Osteoblast (primary cell): ENCODE data around the genes HECTD3 and MAST2.

DNA sequence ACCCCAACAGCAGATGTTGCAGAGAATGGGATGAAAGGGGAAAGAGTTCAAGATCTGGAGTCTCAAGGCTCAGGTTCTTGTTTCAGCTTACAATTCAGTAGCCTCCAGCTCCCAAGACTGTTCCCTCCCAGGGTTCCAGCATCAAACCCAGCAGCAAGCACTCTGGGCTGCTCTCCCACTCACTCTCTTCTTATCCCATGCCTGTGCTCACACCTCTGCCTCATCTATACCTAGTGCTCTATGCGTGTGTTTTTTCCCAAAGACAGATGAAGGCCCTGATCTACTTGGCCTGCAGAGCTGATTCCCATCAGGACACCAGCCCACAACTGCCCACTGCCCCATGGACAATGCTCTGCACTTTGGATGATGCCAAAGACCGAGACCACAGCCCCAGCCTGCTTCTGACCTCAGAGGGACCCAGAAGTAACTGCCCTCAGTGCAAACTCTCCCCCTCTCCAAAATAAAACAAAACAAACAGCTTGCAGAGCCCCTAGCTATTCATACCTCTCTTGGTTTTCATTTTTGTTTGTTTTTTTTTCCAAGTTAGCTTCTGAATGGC lies 61.4 kb downstream of the DMAP1 start:
- CAGE, long polyA plus RNA = no peak
- RRBS = no CpG with 5 or more reads among the region's 2 CpGs

DNA sequence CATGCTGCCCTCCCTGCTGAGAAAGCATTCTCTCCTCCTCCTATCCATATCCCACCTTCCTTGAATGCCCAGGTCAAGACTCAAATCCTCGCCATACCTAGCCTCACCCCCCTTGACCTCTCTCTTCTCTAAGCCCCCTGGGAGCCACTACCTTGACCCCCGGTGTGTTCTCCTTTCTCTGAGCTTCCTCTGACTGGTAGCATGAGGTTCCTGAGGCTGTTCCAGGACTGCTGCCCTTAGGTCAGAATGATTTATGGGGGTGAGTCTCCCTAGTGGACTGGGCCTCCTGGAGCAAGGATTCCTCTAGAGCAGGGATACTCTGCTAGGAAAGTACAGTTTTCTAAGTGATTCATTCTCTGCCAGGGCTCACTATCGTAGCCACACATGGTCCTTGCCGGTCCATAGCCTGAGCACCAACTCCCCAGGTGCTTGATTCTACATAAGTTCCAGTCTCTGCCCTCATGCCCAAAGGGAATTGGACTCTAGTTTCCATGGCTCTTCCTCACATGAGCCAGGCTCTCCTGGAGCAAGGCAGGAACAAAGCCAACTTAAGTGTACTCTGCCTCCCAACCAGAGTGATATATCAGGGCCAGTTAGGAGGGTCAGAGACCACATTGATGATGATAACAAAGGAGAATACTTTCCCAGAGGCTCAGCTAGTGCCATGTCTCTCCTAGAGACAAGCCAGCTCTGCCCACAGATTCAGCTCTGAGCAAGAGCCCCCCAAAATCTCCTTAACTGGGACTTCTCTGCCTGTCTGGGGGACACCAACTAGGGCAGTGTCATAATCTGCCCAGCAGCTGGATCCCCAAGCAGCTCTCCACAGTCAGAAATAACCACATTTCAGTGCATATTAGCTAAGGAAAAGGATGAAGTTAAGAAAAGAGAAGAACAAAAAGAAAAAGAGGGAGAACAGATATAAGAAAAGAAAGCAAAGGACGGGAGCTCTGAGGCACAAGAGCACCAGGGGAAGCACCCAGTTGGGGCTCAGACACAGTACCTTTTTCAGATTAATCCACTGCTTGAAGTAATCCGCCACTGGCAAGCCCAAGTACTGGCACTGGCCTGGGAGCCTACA lies 70.9 kb downstream of the ERI3 start:
- CAGE, long polyA plus RNA = no peak
- RRBS = no CpG with 5 or more reads among the region's 6 CpGs

- CAGE, long polyA plus RNA = no peak
- RRBS = no CpG with 5 or more reads among the region's 10 CpGs
Measured at GRCh38 chr1:44472635-44473196, 67.7 kb downstream of the RNF220 start.

- CAGE, long polyA plus RNA = no peak
- RRBS = no CpG with 5 or more reads among the region's 12 CpGs
Measured at GRCh38 chr1:44673732-44673978, 626 bp downstream of the TMEM53 start.

DNA sequence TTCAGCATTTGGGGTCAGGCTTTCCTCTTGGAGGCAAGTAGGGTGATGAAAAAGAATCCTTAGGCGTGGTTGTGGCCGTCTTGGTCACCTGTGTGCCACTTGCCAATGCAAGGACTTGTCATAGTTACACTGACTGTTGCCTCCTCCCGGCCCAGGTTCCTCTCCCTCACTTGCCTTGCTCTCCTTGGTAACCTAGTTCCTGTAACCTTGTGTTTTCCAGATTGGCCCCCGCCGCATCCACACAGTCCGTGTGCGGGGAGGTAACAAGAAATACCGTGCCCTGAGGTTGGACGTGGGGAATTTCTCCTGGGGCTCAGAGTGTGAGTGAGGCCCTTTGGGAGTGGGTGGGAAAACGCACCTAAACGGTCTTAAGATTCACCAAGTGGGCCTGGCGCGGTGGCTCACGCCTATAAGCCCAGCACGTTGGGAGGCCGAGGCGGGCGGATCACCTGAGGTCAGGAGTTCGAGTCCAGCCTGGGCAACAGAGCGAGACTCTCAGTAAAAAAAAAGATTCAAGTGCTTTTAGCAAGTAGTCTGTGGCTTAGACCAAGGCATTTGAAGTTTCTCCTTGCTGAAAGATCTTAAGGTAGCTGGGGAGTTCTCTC lies 1.2 kb downstream of the RPS8 start:
- CAGE, long polyA plus RNA = start-site peak on the plus strand centred at position 274 of the sequence, 39 bp wide, 195 and 141 reads in 2 replicates
- RRBS = no CpG with 5 or more reads among the region's 20 CpGs

- CAGE, long polyA plus RNA = no peak
- RRBS = 3% methylated on average over 50 of the region's 74 CpGs
Measured at GRCh38 chr1:44783649-44784777, 4.0 kb downstream of the BEST4 start.

DNA sequence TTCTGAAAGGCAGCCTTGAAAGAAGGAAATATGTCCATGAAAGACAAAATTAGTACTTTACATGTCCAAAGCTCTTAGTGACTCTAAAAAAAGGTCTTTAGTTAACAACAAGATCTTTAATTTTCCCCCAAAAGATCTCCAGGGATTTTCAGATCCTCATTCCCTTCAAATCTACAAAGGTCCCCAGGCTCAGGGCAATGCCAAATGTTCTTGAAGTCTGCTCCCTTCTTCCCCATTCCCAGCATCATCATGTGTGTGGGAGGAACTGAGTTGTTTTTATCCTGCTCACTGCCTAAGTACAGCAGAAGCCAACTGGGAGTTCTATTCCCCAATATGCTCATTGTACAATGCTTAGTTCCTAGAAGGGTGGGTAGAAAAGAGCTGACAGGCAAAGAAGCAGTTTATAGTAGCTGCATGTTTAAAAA lies 60.2 kb upstream of the PTCH2 start:
- CAGE, long polyA plus RNA = no peak

- CAGE, long polyA plus RNA = start-site peak on the minus strand at chr1:45011303-45011318, 53 and 33 reads in 2 replicates
- RRBS = 2% methylated on average over 19 of the region's 34 CpGs
Measured at GRCh38 chr1:45011115-45011800, at the start of gene HECTD3. TSS of gene HECTD3 (minus strand) at chr1:45011324.

DNA sequence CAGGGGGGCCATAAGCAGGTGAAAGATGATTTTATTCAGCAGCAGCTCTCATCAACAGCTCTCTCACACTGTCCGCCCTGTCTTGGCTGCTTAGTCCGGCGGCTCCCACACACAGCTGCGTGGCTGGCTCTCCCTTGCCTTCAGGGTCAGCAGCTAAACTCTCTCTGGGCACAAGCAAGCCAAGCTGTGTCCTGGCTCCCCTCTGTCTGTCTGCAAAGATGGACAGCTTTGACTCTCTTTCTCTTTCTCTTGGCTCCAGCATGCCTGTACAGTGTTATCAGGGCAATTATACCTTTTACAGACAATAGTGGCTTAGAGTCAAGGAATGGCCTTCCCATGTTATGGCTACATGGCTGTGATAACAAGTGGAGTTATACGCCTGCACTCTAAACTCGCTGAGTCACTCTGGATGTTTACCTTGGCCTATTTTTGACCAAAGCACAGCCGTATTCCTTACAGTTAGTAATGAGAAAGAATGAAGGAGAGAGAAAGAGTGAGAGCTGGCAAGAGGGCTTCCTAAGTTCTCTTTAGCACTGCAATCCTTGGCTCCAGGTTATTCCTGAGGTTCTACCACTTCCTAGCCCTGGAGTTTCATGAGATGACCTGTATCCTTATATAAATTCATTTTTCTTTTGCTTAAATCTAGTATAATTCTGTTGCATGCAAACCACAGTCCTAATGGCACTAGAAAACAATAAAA lies 59.9 kb upstream of the ZSWIM5 start:
- CAGE, long polyA plus RNA = no peak
- RRBS = no CpG with 5 or more reads among the region's 7 CpGs

GRCh38 chr1:45348725-45349205 lies 8.8 kb downstream of the TOE1 start:
- CAGE, long polyA plus RNA = no peak
- RRBS = no CpG with 5 or more reads among the region's 2 CpGs

GRCh38 chr1:45429582-45429935 lies 61.4 kb downstream of the TESK2 start:
- CAGE, long polyA plus RNA = no peak
- RRBS = no CpG with 5 or more reads among the region's 4 CpGs

GRCh38 chr1:45510891-45511572 lies 10.7 kb downstream of the PRDX1 start:
- CAGE, long polyA plus RNA = no peak
- RRBS = no CpG with 5 or more reads among the region's 4 CpGs

GRCh38 chr1:45521303-45521644 lies 410 bp downstream of the PRDX1 start:
- CAGE, long polyA plus RNA = no peak
- RRBS = 1% methylated on average over 15 of the region's 24 CpGs

GRCh38 chr1:45647146-45647804 lies 23.4 kb upstream of the CCDC17 start:
- CAGE, long polyA plus RNA = no peak
- RRBS = no CpG with 5 or more reads among the region's 11 CpGs

DNA sequence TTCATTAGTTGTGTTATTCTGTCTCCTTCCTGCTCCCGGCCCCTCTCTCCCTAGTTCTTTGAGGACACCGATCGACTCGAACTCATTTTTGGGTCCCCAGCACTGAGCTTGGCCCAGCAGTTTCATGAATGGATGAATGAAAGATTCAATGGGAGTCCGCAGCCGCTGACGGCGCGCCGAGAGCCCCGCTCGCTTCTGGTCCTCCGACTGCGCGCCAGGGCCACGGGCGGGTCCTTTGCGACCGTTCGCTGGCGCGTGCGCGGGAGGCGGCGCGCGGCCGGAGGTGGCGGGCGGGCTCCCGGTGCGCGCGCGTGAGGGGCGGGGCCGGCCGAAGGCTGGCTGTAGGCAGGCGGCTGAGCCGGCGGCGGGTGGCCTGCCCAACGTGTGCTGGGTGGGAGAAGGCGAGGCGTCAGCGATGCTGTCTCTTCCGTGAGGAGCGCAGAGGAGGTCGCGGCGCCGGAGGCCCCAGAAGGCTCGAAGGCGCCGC lies at the start of gene MAST2:
Gene MAST2, plus strand, starts transcription at position 342 of the 487 bp plus-strand sequence.
- CAGE, long polyA plus RNA = no peak
- RRBS = 4% methylated on average over 4 of the region's 56 CpGs

GRCh38 chr1:46171003-46172361 lies 3.4 kb upstream of the TSPAN1 start:
- CAGE, long polyA plus RNA = no peak
- RRBS = no CpG with 5 or more reads among the region's 19 CpGs

GRCh38 chr1:46246407-46247558 lies 780 bp upstream of the RAD54L start:
- CAGE, long polyA plus RNA = no peak
- RRBS = 4% methylated on average over 6 of the region's 49 CpGs

DNA sequence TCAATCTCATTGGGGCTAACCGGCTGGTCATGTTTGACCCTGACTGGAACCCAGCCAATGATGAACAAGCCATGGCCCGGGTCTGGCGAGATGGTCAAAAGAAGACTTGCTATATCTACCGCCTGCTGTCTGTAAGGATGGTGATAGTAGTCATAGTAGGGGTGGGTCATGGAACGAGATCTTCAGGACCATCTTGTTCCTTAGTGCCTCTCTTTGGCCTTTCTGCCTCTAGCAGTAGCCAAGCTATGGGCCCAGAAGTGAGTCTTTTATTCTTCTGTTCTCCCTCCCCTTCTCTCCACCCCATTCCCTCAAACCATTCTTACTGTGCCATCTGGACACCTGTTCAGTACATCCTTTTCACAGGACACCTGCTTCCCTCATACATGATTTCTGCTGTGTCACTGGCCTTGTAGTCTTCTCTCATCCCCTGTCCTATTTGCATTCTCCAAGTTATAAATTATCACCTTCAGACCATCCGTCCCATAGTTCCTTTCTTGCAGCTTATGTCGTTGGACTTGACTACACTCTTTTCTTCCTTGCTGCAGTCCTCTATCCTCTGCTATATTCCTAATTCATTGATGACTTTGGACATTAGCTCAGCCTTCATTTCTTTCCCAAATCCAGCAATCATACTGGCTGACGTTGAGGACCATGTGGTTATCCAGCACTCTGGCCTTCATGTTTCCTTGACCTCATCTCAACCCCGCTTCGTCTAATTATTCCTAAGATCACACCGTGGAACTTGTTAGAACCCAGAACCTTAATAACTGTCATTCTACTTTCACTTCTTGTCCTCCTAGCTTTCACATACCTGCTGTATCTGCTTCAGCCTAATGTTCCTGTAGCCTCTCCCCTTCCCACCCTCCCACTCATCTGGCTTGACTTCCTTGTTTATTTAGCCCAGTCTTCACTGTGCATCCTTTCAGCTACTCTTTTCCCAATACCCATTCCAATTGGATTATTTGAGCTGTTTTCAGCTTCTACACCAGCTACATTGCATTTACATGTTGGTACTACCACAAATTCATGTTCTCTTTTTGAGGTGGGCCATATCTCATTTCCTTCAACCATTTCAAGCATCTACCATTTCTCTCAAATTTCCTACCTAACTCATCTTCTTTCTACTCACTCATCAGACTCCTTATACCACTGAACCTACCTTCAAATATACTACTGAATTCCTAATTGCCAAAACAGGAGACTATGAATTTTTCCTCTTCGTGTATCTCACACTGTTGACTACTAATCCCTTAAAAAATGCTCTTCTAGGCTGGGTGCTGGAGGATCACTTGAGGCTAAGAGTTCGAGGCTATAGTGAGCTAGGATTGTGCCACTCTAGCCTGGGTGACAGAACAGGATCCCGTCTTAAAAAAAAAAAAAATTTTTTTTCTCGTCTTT lies 27.5 kb downstream of the RAD54L start:
- CAGE, long polyA plus RNA = no peak
- RRBS = 97% methylated on average over 2 of the region's 15 CpGs

GRCh38 chr1:46304638-46305131 lies 1.2 kb downstream of the UQCRH start:
- CAGE, long polyA plus RNA = no peak
- RRBS = 87% methylated on average over 1 of the region's 14 CpGs

GRCh38 chr1:46341580-46342351 lies 1.2 kb downstream of the NSUN4 start:
- CAGE, long polyA plus RNA = no peak
- RRBS = 57% methylated on average over 5 of the region's 22 CpGs